Heart (tissue), 3 donors: ENCODE measurements around a stretch of chr6.

DNA sequence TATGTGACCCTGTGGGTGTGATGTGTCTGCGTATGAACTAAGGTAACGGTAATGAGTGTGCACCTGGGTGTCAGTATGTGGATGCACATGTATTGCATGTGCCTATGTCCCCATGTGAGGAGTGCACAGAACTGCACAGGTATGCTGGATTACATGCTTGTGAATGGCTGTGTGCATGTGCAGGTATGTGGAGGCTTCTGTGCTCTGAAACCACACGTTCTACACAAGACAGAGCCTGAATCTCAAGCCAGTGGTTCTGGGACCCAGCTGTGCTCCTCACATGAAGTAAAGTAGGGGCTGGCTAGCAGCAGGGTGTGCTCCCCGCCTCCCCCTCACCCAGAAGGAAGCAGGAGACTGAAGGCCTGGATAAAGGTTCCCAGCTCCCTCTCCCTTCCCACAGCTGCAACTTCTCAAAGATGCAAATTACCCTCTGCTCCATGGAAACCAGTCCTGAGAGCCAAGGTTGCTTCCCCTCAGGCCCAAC is 24.7 kb upstream of the SPDEF start:
- RAMPAGE, long total RNA, 2 experiments, result no peak in any of the 2 experiments

- RAMPAGE, long total RNA, 2 experiments, result no peak in any of the 2 experiments
These were observed 24.6 kb downstream of the ILRUN start for GRCh38 chr6:34671847-34672463.

GRCh38 chr6:34673099-34673541 is 23.4 kb downstream of the ILRUN start:
- RAMPAGE, long total RNA, 2 experiments, result no peak in any of the 2 experiments

DNA sequence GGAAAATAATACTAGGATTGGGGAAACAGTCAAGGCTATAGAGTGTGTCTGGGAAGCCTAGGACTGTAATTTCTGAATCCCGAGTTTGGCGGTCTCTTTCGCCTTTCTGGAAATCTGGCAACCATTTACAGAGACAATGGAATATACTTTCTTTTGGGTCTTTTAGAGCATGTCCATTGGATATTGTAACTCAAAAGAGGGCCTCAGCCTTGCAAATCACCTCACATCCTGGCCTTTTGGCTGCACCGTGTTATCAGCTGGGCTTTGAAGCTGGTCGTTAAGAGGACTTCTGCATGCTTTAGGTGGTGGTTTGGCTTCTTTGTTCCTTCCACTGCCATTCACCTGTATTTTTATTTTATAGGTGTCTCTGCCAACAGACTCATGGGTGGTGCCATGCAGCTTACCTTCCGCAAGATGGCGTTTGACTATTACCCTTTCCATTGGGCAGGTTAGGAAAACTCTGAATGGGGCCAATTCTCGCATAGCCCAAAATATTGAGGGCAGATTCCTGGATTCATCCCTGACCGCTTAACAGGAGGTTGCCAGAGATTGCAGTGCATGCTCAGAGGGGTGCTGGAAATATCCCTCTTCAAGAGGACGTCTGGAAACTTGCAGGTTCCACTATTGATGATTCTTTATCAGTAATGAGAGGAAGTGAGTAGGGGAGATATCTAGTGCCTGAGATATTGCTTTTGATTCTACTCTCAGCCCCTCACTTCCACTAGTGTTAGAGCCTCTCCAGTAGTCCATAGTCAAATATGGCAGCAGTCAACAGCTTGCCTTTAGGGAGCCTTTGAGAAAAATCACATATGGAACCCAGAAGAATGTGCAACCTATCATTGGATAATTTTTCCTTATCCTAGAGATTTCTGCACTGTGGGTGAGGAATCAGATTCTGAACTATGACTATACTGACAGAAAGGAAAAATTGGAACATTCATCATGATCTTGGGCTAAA is 32.3 kb downstream of the TAF11 start:
- RAMPAGE, long total RNA, 2 experiments, result no peak in any of the 2 experiments

DNA sequence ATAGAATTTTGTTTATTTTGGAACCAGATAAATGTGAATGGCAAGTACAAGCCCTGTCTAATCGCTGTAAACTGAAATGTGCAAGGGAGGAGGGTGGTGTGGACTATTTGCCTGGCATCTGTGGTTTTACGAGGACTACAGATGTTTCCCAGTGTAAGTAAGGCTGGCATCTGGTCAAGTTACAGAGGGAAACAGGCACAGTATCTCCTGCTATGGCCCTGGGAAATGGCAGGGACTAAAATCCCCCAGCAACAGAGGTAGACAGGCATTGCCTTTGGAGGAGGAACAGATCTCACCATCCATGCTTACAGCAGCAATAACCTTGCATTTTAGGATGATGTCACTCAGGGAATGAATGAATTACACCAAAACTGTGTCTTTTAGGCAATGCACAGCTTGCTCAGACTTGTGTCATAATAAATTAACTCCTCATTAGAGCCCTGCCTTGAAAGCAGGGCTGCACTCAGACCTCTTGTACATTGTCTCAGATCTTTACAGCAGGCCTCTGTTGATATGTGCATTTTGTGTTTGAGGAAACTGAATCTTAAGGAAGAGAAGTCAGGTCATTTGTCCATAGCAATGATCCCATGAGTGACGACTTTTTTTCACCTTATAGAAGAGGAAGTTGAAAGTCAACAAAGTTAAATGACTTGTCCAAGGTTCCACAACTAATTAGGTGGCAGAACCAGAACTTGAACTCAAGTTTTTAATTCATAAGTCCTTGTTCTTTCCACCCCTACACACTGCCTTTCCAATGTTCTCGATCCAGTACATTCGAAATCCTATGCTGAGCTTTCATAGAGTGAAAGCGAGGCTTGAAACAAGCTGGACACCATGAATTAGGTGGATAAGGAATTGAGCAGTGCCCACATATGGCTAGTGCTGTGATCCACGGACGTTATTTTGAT is 96.1 kb downstream of the TCP11 start:
- RAMPAGE, long total RNA, 2 experiments, result no peak in any of the 2 experiments

GRCh38 chr6:35147999-35148733 is 7.0 kb upstream of the TCP11 start:
- RAMPAGE, long total RNA, 2 experiments, result no peak in any of the 2 experiments

DNA sequence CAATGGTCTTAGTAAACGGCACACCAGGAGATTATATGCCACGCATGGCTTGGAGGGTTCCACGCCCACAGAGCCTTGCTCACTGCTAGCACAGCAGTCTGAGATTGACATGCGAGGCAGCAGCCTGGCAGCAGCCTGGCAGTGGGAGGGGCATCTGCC is 10.2 kb upstream of the PPARD start:
- RAMPAGE, long total RNA, 2 experiments, result no peak in any of the 2 experiments

DNA sequence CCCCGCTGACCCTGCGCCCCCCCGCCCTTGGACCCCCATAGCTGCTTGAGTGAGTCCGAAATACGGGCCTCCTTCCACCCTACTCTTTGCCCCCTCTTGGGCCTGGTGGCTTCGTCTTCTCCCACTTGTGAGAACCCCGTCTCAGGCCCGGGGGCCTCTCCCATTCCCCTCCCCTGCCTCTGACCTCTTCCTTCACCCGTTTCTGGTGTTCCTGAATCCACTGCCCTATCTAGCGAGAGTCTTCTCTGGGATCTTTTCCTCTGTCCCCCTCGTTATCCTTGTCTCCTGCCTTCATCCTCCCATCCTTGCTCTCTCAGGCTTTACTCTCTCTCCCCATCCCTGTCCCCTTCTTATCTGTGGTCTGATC is 511 bp downstream of the PPARD start:
- RAMPAGE, long total RNA, 2 experiments, result no peak in any of the 2 experiments

- RAMPAGE, long total RNA, 2 experiments, result no peak in any of the 2 experiments
These were observed 17.1 kb downstream of the PPARD start for GRCh38 chr6:35359327-35359911.

DNA sequence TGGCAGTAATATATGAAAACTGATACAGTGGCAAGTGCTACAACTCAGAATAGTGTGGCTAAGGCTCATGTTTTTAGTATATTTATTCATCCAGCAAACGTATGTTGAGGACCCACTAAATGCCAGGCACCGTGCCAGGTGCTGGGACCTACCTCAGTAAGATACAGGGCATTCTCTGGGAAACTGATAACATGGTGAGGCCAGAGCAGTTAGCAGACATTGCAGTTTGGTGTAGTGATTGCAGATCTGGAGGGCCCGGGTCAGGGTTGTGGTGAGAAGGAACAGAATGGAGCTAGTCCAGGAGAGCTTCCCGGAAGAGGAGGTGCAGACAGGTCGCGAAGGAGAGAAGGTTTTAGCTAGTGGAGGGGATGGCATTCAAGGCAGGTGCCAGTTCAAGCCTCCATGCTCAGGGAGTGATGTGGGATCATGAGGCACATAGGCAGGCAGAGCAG is 48.6 kb upstream of the FANCE start:
- RAMPAGE, long total RNA, 2 experiments, result no peak in any of the 2 experiments

GRCh38 chr6:35473604-35474799 is 5.8 kb downstream of the RPL10A start:
- RAMPAGE, long total RNA, 2 experiments, result no peak in any of the 2 experiments

DNA sequence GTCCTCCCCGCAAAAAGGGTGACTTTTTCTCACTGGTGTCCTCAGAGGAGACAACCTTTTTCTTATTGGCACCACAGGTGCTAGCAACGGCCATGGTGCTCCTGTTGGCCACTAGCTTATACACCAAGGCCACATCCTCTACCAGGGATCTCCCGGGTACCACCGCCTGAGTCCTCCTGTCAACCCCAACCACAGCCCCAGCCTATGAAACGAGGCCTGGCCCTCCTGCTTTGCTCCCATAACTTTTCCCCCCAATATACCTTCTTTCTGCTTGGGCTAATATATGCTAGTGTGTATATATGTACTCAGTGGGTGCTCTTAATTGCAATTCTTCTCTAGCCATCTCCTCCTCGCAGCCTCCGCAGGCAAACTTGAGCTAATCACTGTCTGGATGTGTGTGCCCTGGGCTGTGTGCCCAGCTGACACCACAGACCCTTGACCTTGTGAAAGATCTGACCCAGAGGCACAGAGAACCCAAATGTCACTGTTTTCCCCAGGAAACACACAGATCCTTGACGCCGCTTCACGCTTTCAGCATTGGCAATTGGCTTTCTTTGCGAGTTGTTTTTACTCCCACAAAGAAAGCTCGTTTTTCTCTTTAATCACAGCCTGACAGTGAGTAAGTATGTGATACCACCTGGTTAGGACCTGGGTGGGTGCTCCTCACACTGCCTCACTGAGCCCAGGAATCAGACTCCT is 12.8 kb downstream of the RPL10A start:
- RAMPAGE, long total RNA, 2 experiments, result no peak in any of the 2 experiments

GRCh38 chr6:35494010-35494591 is 2.8 kb downstream of the TEAD3 start:
- RAMPAGE, long total RNA, 2 experiments, result no peak in any of the 2 experiments

GRCh38 chr6:35523120-35523514 is 10.4 kb upstream of the TULP1 start:
- RAMPAGE, long total RNA, 2 experiments, result no peak in any of the 2 experiments

DNA sequence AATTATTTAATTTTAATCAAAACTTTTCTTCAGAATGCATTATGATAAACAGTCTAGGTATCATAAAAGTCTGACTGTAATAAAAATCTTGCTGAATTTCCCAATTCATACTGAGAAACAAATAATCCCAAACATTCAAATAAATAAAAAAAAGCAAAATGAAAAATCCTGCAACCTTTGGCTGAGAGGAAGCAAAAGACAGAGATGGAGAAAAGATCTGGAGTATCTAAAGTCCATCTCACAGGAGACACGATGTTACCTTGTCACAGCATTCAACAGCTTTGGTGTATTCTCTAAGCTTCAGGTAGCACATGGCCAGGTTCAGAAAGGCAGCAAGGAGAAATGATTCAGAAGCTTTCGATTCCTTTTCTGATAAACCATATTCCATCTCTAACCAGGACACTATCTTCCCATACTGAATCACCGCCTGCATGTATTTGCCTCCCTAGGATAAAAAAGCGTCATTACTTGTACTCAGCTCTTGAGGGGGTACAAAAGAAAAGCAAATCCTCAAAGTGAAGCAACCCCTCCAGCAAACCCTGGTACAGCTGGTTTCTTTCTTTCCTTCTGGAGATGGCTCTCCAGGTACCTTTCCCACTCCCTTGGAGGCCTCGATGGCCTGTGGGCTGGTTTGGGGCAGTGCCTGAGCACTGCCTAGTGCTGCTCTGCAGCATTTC is 67.2 kb upstream of the TULP1 start:
- RAMPAGE, long total RNA, 2 experiments, result no peak in any of the 2 experiments

DNA sequence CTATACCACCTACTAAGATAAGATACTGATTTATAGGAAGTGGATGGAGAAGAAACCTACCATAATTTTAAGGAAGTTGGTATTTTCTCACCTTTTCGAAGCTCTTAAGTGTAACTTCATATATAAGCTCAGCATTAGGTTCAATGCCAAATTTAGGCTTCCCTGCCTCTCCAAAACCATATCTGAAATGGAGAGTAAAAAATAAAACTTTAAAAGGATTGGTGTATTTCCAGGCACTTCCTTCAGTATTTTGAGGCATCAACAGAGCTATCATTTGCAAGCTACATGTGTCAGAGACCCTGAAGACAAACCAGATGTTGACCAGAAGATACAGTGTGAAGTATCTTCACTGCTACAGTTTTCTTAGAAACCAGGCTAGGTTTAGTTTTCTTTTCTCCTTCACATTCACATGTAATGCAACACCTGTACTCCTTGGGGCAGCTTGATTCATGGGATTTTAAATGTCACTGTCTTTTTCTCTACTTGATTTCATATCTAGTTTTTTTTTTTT is 78.4 kb upstream of the TULP1 start:
- RAMPAGE, long total RNA, 2 experiments, result no peak in any of the 2 experiments

- RAMPAGE, long total RNA, 2 experiments, result no peak in any of the 2 experiments
These were observed 87.8 kb upstream of the TULP1 start for GRCh38 chr6:35600461-35600858.

- RAMPAGE, long total RNA, 2 experiments, result no peak in any of the 2 experiments
These were observed 30.4 kb downstream of the FKBP5 start for GRCh38 chr6:35658255-35658723.

GRCh38 chr6:35919506-35920498 is 1.1 kb downstream of the SRPK1 start:
- RAMPAGE, long total RNA, 2 experiments, result no peak in any of the 2 experiments

GRCh38 chr6:36048316-36048581 is 20.6 kb downstream of the MAPK14 start:
- RAMPAGE, long total RNA, 2 experiments, result no peak in any of the 2 experiments